Mononuclear cell (primary cell): ENCODE measurements around a stretch of chr17.

DNA sequence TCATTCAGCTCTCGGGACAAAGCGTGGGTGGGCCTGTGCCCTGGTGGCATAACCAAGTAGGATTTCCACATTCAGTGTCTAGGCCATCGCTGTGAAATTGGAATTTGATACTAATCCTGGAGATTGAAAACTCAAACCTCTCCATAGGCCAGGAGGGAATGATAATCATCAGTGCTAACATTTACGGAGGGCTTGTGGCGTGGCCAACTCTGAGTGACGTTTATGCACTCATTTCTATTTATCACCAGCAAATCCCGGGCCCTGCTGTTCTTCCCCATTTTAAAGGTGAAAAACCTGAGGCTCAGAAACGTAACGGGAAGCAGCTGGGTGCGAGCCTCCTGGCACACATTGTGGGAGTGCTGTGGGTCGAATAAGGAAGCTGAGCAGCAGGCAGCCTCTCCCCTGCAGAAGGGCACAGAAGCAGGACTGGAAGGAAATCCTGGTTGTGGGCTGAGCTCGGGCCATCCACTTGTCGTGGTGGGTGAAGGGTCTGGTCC, 33.1 kb downstream of the RAI1 start:
- RRBS = no CpG with 5 or more reads among the region's 13 CpGs

DNA sequence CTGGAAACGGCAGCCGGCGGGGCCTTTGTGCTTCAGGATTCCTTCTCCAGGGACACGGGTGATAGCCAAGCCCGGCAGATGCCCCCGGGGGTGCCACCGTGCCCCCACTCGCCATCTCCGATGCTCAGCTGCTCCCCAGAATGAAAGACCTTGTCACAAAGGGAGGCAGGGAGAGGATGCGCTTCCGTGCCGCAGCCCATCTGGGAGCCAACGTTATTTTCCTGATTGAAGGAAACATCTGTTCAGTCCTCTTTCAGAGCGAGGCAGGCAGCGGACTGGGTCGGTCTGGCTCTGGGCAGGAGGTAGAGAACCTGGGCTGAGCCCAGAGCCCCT, 64.8 kb downstream of the RAI1 start:
- RRBS = 86% methylated on average over 4 of the region's 16 CpGs

- RRBS = 2% methylated on average over 47 of the region's 90 CpGs
Observed at GRCh38 chr17:17783068-17784065, 53.4 kb downstream of the SREBF1 start.

GRCh38 chr17:17792482-17793652, 43.9 kb downstream of the SREBF1 start:
- RRBS = no CpG with 5 or more reads among the region's 45 CpGs

DNA sequence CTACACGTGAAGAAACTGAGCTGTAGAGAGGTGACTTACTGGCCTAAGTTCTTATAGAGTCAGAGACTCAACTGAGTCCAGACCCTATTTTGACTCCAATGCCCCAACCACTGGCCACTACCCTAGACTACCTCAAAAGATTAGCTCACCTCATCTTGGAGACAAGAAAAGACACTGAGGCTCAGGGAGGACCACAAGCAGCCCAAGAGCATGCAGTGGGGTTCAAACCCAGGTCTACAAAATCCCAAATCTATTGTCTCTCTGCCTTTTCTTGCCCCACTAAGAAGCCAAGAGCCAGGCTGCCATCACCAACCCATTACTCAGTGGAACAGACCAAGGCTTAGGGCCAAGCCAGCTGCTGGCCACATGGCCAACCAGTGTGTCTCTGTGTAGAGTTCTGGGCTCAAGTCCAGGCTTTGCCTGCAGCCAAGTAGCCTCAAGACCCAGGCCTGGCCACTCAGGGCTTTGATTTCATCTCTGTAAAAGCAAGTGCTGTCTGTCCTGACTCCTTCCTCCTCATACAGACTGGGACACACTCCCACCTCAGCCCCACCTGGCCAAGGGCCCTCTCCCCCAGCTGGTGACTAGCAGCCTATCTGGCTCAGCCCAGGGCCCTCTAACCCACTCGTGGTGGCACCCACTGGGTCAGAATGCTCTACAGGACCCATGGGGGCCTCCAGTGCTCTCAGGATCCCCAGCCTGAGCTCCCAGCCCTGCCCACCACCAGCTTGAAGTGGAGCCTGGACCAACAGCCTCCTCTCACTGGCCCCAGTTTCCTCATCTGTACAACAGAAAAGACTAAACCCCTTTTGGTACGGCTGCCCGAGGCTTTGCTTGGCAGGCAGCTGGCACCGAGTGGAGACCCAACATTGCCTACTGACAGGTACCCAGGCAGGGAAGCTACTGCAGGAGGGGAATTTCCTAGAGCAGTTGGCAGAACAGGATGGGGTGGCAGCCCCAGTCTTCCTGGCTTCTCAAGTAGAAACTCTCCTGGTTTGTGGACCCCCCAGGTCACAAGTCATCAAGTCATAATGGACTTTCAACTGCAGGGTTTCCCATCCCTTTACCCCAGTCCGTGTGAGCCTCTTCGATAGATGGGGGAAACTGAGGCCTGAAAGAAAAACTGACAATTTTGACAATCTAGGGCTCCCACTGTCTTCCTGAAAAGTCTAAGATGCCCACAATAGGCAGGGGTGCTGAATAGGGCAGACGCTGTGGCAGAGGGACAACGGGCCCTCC, 14.4 kb downstream of the SREBF1 start:
- RRBS = no CpG with 5 or more reads among the region's 9 CpGs

DNA sequence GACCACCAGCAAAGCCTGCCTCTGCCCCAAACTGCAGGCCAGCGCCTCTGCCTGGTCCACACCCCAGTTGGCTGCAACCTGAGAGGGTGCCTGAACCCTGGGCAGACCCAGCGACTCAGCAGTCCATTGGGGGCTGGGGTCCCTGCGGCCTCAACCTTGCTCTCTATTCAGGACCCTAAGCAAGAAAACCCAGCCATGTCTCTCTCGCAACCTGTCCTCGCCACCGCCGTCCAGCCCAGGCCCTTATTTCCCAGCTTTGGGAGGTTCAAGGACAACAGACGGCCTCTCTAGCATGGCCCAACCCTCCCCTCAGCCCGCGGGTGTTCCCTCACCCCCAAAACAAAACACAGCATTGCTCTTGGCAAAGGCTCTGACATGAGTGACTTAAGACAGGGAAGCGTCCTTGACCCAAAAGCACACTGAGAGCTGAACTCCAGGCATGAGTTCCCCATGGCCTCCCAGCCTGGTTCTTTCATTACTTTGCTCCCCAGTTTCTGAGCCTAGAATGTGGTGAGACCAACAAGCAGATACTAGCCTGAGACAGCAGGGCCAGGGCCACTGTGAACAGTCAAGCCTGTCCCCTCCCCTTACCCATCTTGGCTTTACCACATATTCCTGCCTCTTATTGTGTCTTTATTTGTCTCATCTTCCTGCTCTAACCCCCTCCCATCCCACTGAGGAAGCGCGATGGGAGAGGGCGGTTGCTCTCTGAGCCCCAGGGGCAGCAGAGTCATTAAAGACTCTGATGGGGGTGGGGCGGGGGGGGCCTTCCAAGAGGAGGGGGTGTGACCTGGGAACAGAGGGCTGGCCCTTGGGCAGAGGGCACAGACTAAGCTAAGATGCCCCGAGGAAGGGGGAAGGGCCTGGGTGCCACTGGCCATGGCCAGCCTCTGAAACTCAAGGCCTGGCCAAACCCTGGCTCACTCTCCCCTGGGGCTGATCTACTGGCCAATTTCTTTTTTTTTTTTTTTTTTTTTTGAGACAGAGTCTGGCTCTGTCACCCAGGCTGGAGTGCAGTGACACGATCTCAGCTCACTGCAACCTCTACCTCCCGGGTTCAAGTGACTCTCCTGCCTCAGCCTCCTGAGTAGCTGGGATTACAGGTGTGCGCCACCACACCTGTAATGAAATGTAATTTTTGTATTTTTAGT, 11.8 kb downstream of the SREBF1 start:
- RRBS = no CpG with 5 or more reads among the region's 19 CpGs

DNA sequence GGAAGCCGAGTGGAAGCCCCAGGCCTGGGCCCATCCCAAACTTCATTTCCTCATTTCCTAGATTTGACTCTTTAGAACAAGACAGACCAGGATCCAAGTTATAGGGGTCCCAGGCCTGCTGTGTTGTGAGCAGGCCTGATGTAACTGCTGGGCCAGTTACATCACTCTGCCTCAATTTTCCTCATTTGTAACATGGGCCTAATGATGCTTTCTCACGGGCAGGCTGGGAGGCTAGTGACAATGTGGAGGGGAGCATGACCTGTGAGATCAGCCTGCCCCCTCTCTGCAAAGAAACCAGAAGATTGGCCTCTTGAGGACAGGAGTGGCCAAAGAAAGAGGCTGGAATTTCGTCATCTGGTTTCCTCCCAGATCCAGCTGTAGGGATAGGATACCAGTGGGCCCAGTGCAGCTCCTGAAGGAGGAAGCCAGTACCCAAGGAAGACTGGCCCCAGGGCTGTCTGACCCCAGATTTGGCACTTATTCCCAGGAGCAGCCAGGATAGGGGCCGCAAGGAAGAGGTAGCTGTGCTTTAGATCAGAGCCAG, 564 bp upstream of the SREBF1 start:
- RRBS = no CpG with 5 or more reads among the region's 4 CpGs

GRCh38 chr17:17859829-17860252, 23.1 kb upstream of the SREBF1 start:
- RRBS = no CpG with 5 or more reads among the region's 8 CpGs

DNA sequence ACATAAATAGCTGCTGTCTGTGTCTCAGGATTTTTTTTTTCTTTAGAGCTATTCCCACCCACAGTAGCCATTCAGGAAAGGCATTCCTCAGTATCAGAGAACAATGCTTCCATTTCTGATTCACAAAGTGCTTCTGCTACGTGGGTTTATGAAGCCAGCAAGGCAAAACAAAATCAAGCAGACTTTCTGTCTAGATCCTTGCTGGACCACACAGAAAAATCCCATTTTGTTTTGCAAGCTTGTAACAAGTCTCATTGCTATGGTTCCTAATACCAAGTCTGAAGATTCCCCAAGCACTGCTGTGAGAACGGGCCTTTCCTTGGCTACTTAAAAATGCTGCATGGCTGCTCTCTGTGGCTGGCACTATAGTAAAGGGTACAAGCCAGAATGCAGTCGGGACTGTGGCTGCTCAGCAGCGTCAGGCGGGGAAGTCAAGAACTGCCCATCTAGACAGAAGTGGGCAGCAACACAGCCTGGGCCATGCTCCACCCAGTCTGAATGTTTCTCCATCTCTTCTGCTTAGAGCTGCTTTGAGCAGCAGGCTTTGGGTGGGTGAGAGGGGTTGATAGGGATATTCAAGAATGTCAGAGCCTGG, 43.3 kb downstream of the TOM1L2 start:
- RRBS = no CpG with 5 or more reads among the region's 5 CpGs

DNA sequence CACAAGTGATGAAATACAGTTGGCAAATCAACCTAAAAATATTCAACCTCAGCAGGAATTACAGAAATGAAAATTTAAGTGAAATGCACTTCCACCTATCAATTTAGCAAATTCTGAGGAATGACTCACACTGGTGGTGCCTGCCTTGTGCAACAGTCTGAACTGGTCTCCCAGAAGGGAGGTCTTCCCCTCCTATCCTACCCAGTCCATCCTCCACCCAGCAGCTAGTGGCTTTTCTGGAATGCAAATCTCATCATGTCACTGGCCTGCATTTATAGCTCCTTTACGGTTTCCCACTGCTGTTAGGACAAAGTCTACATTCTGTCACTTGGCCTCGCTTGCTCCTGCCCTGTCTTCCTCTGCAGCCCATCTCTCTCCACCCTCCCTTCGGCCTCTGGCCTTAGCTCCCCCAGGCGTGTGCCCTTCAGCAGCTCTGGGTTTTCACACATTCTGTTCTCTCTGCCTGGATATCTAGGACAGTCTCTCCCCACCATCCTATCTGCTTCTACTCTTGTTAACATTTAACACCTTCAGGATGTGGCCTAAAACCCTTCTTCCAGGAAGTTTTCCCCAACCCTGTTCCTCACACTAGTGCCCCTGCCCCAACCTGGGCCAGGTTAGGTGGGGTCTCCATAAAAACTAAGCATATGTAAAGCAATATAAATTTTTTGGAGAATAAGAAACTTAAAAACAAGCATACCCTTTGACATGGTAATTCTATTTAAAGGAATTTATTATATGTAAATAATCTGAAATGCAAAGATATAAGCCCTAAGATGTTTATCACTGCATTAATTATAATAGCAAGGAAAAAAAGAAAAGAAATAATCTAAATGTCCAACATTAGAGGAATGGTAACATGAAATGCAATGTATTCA, 36.2 kb downstream of the TOM1L2 start:
- RRBS = no CpG with 5 or more reads among the region's 4 CpGs

- RRBS = no CpG with 5 or more reads among the region's 4 CpGs
Observed at GRCh38 chr17:18043828-18044292, 4.7 kb downstream of the GID4 start.

GRCh38 chr17:18108794-18109063, 173 bp downstream of the MYO15A start:
- RRBS = no CpG with 5 or more reads among the region's 6 CpGs

DNA sequence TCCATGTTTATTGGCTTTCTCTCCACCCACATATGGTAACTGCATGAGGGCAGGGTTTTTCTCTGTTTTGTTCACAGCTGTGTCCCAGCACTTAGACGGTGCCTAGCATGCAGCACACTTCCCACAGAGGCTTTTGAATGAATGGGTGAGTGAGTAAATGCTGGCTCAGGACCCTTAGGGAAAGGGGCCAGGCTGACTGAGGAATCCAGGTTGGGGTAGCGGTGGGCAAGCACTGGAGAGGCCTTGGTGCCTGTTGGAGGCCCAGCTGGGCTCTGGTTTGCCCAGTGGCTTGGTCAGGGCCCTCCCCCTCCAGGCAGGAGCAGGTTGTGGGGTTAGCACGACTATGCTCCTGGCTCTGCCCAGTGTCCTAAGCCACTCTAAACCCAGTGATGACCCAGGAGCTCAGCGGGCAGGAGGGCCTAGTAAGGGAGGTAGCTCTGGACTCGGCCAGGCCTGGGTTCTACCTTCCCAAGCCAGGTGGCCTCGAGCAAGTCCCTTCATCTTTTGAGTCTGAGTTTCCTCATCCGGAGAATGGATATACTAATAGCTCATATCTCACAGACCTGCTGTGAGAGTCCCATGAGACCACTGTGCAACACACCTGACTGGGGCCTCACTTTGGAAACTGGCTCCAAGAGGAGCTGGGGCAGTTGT, 7.5 kb downstream of the MYO15A start:
- RRBS = no CpG with 5 or more reads among the region's 7 CpGs

DNA sequence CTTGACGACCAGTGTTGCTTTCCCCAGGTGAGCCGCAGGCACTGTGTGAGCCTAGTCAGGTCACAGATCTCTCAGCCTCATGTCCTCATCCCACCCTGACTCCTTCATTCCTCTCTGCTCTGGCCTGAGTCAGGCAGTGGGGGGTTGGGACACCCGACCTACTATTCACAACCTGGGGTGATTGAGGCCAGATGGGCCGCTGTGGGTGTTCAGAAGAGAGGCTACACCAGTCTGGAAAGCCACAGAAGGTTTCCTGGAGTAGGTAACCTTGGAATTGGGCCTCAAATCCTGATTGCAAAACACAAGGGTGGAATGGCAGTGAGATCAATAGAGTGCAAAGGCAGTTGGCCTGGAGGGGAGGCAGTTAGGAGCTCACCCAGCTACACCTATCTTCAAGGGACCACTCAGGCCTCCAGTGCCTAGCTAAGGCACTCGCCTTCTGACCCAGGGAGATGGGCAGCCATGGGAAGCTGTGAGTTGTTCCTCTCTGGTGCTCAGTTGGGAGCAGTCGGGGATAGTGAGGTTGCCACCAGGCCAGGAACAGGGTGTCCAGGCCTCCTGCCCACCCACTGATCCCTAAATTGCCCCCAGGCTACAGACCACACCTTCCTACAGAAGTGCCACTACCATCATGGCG, 29.8 kb downstream of the MYO15A start:
- RRBS = no CpG with 5 or more reads among the region's 7 CpGs

DNA sequence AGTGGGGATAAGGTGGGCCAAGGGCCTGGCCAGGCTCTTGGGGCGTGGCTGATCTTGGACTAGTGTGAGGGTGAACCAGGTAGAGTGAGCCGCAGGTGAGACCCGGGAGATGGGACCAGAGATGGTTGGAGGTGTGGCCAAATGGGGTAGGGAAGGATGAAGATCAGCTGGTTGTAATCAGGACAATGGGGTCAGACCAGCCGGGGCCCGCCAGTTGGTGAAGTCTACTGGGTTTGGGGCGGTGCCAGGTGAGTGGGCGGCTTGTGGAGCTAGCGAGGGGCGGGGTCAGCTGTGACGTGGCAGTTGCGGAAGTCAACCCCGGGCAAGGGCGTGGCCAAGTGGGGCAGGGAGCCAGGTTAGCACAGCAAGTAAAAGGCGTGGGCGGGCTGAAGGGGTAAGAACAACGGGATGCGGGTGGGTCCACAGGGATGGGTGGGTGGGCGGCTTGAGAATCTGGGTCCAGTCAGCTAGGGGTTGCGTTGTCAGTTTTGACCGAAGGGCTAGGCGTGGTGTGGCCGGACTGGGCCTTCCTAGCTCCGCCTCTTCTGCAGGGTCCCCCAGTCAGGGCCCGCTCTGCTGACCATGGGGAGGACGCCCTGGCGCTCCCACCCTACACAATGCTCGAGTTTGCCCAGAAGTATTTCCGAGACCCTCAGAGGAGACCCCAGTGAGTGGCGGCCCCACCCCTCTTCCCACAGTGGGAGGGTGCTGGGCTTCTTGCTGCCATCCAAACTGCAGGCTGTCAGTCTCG, 25.5 kb upstream of the ALKBH5 start:
- RRBS = 10% methylated on average over 3 of the region's 30 CpGs

- RRBS = 1% methylated on average over 34 of the region's 99 CpGs
Observed at GRCh38 chr17:18184168-18185258, 885 bp downstream of the ALKBH5 start.

DNA sequence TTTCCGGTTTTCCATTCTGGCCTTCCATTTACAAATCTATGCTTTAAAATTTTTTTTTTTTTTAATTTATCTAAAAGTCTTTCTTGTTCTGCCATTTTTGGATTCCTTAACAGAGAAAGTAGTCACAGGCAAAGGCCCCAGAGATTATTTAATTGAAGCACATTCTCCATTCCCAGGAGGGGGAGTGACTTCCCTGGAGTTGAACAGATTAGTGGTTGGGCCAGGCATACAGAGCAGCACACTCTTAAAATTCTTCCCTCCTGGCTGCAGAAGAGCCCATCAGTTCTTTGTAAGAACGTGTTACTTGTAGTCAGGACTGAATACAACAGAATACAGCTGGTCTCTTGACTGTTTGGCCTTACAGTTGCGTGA, 1.7 kb downstream of the ALKBH5 start:
- RRBS = no CpG with 5 or more reads among the region's 3 CpGs

- RRBS = no CpG with 5 or more reads among the region's 9 CpGs
Observed at GRCh38 chr17:18226567-18227050, 1.2 kb downstream of the LLGL1 start.

GRCh38 chr17:18248096-18248895, 10.2 kb downstream of the FLII start:
- RRBS = no CpG with 5 or more reads among the region's 16 CpGs

- RRBS = 3% methylated on average over 8 of the region's 33 CpGs
Observed at GRCh38 chr17:18257828-18258469, 589 bp downstream of the FLII start.